ENCODE measurements around the genes OXNAD1 and DAZL.

DNA sequence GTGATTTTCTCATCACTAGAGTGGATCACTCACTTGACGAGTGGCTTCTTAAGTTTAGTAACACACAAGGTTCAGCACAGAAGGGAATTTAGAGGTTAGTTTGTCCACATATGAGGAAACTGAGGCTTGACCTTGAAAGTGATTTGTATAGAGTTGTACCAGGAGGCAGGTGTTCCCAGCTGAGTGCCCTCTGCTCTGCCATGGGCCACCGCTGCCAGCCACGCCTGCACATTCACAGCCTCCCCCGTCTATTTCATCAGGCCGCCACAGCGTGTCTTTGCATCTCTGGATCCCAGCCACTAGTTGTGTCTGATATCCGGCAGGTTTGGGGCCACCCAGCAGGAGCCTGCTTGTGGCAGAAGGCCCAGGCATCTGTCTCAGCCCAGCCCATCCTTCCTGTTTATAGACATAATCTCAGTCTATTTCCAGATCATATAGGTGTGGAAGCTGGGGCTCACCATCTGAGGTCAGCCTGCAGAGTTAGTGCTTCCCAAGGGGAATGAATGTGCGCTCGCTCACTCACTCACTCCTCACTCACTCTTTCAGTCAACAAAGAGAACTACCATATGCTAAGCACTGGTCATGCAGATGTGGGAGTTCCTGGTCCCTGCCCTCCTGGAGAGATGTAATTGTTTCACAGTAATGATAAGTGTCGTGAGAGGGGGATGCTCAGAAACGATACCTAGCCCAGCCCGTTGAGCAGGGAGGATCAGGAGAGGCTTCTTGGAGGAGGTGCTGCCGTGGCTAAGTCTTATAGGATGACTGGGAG lies 60.5 kb downstream of the FGD5 start:
- PRO-cap, result no peak
- RRBS, result no CpG with 5 or more reads among the region's 13 CpGs

GRCh38 chr3:14946603-14946807 lies 878 bp upstream of the NR2C2 start:
- PRO-cap, result no peak
- RRBS, result no CpG with 5 or more reads among the region's 2 CpGs

DNA sequence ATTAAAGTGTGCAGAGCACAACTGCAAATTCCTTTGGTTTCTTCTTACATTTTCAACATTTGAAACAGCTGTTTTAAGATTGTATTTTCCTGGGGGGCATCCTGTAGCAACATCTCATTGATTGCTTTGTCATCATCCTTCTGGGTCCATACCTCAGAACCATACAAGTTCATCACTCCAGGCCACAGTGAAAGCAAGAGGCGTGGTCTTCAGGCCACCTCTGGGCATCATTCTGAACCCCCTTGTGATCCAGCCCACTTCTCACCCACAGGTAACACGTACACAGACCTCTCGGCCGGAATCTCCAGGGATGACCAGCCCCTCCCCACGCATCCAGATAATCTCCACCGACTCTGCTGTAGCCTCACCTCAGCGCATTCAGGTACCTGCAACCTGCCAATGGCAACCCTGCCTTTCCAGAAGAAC lies 56.2 kb downstream of the NR2C2 start:
- PRO-cap, result no peak
- RRBS, result no CpG with 5 or more reads among the region's 7 CpGs

DNA sequence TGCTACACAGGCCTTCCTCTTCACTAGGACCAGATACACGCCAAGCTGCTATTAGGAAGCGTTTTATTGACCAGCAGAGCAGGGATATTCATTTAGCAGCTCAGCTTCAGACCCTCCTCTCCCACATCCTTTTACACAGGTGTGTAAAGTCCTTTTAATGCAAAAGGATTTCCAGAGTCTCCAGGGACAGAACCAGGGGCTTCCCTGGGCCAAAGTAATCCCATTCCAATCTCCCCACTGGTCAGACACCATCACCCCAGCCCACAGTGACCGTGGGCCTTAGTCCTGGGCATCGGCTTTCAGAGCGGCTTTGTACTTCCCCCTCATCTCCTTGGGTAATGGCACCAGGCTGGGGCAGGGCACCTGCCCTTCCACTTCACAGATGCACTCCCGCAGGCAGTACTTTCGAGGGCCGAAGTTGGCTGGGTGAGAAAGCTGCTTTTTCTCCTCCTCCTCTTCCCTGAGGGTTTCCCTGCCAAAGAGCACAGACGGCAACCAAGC lies 12.9 kb downstream of the MRPS25 start:
- PRO-cap, result no peak
- RRBS, result no CpG with 5 or more reads among the region's 9 CpGs

DNA sequence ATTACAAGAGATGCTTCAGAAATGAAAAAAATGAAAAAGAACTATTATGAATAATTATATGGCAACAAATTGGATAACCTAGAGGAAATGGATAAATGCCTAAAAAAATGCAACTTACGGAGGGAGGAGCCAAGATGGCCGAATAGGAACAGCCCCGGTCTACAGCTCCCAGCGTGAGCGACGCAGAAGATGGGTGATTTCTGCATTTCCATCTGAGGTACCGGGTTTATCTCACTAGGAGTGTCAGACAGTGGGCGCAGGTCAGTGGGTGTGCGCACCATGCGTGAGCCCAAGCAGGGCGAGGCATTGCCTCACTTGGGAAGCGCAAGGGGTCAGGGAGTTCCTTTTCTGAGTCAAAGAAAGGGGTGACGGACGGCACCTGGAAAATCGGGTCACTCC lies 19.5 kb upstream of the CAPN7 start:
- PRO-cap, result no peak
- RRBS, result no CpG with 5 or more reads among the region's 15 CpGs

- PRO-cap, result no peak
- RRBS, result no CpG with 5 or more reads among the region's 6 CpGs
These were observed 59.2 kb downstream of the SH3BP5 start for GRCh38 chr3:15273147-15273639.

DNA sequence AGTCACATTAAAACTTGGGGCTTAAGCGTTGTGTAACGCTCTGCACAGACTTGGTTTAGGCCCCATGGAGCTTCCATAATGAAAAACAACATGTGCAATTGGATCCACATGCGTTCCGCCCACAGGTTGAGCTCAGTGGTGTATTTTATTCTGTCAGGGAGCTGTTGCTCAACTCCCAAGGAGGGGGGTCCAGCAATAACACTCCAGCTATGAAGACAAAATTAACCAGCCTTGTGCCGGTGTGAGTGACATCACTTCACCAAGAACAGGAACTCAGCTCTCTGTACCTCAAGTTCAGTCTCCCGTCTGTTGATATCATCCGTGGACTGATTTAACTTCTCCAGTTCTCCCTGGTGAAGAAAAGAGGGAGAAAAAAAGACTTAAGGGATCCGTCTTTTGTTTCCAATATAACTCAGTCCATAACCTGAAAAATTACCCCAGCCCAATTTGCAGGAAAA lies 2.1 kb downstream of the SH3BP5 start:
- PRO-cap, result no peak
- RRBS, result no CpG with 5 or more reads among the region's 8 CpGs

GRCh38 chr3:15520060-15520577 lies 1.4 kb downstream of the COLQ start:
- PRO-cap, result no peak
- RRBS, result no CpG with 5 or more reads among the region's 3 CpGs

- PRO-cap, result no peak
These were observed 2.6 kb upstream of the ANKRD28 start for GRCh38 chr3:15800471-15800670.

GRCh38 chr3:16140375-16141052 lies 34.0 kb upstream of the GALNT15 start:
- PRO-cap, result no peak
- RRBS, result no CpG with 5 or more reads among the region's 6 CpGs

- PRO-cap, result no peak
- RRBS, result no CpG with 5 or more reads among the region's 9 CpGs
These were observed 20.7 kb downstream of the DPH3 start for GRCh38 chr3:16243917-16244641.

- PRO-cap, result bidirectional peak, plus-strand start at chr3:16265233, minus-strand start at chr3:16264932; unidirectional peak, plus-strand start at chr3:16265462
- RRBS, result 2% methylated on average over 10 of the region's 60 CpGs
These were observed at the start of gene OXNAD1 for GRCh38 chr3:16264789-16265543. OXNAD1 (plus strand) TSS chr3:16265212.

DNA sequence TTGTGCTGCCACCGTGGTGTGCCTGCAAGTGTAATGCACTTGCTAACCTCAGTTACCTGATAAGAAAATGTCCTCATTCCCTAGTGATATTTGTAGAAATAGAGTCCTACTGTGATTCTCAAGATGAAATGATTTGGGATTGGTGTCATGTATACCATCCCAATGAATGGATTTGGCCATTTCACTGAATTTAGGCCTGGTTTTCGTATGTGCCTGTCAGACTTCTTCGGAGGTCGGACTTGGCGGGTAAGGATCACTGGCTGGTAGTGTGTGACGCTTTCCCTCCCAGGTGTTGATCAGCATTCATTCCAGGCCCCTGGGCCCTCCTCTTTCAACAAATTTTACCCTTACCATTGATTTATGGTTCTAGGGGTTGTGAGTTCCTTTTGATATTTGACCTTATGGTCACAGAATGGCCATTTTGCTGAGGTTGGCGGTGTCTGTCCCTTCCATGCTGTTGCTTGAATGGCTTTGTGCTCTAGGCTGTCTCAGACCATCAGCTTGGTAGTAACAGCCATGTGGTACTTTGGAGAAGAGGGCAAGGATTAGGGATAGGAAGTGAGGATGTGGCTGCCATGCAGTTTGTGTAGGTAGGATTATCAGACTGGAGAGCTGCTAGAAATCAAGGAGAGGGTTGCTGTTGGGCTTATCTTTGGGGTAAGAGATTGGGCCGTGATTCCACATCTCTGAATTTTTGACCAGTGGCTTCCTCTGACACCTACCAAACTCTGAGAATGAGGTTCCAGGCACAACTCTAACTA lies 22.9 kb downstream of the OXNAD1 start:
- PRO-cap, result no peak
- RRBS, result no CpG with 5 or more reads among the region's 8 CpGs

- PRO-cap, result no peak
- RRBS, result no CpG with 5 or more reads among the region's 5 CpGs
These were observed 107.6 kb downstream of the OXNAD1 start for GRCh38 chr3:16372646-16372909.

GRCh38 chr3:16374549-16375040 lies 109.6 kb downstream of the OXNAD1 start:
- PRO-cap, result no peak
- RRBS, result no CpG with 5 or more reads among the region's 15 CpGs

GRCh38 chr3:16439090-16439551 lies 74.4 kb downstream of the RFTN1 start:
- PRO-cap, result no peak
- RRBS, result no CpG with 5 or more reads among the region's 2 CpGs

DNA sequence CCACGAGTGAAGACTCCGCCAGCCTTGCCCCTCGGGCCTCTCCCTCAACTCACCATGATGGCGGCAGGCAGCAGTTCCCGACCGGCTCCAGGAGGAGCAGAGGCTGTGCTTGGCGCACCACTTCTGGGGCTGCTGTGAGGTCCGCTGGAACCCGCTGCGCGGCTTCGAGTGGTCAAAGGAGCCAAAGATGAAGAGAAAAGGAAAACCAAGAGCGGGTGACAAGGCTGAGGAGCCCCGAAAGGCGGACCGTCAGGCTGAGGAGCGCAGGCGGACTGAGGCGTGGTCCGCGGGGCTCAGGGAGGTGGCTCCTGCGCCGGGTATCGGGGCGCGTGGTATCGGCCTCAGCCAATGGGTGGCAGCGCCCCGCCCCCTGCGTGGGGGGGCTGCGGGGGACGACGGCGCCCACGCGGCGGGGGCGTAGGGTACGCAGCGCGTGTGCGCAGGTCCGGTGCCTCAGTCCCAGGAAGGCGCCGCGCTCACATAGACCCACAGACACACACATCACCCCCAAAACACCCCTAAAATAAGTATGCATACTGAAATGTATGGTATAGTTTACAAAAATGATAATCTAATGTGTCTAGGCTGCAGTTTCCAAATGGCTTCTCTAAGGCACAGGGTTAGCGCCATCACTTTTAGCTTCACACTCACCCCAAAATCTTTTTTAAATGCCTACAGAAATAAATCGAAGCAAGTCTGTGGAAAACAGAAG lies at the start of gene DAZL:
DAZL (minus strand) TSS at position 274 of the 712 bp plus-strand sequence.
- PRO-cap, result no peak
- RRBS, result no CpG with 5 or more reads among the region's 48 CpGs

GRCh38 chr3:16883114-16883404 lies 1.7 kb upstream of the PLCL2 start:
- PRO-cap, result no peak
- RRBS, result no CpG with 5 or more reads among the region's 10 CpGs

- PRO-cap, result no peak
- RRBS, result no CpG with 5 or more reads among the region's 9 CpGs
These were observed 255.9 kb downstream of the PLCL2 start for GRCh38 chr3:17140672-17141108.

GRCh38 chr3:17182816-17183320 lies 298.1 kb downstream of the PLCL2 start:
- PRO-cap, result no peak
- RRBS, result no CpG with 5 or more reads among the region's 4 CpGs

All from kidney (tissue), 2 donors.